ENCODE measurements around a stretch of chr10.

DNA sequence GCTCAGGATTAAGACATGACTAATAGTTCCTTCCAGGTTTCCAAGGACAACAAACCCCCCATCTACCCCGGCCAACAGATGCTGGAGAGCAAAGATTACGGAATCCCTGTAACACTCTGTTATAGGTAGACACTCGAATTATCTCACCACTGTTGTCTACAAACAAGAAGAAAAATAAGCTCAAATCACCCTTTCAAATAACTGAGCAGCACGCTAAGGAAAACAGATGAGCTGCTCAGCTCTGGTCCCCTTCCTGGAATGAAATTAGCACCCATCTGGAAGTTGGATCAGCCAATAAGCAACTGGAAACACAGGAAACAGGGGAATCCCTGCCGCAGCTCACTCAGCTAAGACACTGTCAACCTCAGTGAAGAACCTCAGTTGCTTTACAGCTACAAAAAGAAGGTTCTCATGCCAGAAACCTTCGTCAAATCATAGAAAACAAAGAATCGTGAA, 56.9 kb upstream of the SVIL start:
- PRO-cap, result no peak
- RAMPAGE, long total RNA, 2 experiments, result no peak in any of the 2 experiments

GRCh38 chr10:29794811-29795154, 160.0 kb upstream of the SVIL start:
- PRO-cap, result no peak
- RAMPAGE, long total RNA, 2 experiments, result no peak in any of the 2 experiments

DNA sequence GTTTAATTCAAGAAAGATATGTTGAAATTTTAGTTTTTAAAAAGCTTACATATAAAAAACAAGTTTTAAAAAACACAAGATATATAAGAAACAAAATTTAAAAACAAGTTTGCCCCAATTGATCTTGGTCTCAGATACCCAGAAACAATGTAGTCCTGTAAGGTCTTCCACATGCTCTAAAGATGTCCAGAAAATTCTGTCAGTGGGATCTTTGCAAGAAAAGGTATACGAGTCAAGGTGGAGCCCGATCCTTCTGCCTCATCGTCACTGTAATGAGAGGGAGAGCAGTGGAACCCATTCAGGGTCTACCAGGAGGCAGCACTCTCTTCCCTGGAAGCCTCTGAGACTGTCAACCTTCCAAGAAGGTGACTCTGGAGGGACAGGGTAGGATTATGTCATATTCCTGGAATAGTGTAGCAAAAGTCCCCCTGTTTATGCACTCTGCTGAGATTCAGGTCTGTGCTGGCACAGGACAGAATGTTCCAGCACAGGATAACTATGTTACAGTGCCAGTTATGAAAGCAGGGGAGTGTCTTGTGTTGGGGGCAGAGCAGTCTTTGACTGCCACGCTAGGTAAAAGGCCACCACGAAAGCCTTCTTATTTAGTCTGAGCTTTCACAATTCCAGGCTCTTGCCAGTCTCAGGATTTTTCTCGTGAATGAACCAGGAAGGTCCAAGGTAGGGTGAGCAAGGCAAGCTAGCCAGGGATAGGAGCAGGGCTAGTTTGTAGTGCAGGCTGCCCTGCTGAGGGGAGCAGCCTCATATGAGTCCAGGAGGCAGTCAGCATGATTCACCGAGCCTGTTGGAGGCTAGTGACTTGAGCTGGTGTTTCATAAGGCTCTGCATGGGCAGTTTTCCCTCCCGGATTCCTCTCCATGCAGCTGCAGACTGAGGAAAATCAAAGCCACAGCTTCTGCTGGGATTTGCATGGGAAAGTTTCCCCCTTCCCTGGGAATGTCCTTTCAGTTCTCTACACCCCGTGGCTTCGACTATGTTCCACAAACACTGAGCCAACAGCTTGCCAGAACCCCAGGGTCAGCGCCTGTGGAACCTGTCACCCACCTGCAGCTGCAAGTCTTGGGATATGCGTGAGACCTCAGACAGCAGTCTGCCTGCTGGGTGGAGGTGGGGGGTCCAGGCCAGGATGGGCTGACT, 112.5 kb downstream of the JCAD start:
- PRO-cap, result bidirectional peak, plus-strand start at position 560 of the sequence, minus-strand start at position 337 of the sequence; bidirectional peak, plus-strand start at position 779 of the sequence, minus-strand start at position 787 of the sequence
- RAMPAGE, long total RNA, 2 experiments, result start-site peak on the plus strand in 2 of 2 experiments, centred at positions 1,036 to 1,057 of the sequence, 6 to 12 reads per replicate

DNA sequence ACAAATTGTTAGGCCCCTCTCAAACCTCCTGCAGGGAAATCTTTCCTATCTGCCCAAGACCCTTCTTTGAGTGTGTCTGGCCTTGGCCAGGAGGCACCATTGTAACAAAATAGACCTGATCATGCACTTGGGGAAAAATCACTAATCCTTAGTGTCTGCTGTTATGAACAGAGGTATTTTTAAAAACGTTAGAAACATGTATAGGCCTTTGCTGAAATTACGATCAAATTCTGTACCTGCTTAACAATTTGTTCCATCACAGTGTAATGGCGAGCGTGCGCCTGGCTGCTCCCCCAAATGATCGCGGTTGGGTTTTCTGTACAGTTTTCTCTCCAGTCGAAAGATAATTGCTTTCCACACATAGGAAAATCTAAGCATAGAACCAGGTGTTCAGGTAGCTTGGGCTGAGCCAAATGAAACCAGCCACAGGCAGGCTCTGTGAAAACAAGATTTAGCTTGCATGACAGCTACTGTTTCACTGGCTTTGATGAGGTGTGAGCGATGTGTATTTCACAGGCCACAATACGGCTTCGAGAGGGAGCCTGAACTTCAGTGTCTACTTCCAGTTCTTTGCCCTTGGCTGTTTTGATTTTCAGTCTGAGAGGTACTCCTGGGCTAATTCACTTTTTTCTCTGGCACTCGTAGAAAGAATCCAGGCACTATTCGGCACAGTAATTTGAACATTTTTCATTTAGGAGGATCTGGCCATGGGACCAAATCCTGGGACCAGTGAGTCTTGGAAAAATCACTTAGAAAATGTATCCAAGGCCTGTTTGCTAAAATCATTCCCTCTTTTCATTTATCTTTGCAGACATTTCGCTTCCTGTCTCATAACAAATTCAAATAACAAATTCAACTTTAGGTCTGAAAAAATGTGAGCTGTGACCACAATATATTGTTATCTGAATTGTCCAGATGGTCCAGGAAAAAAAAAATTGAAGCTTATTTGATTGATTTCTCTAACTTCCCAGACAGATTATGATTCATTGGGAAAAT, 110.5 kb downstream of the JCAD start:
- PRO-cap, result bidirectional peak, plus-strand start at position 478 of the sequence, minus-strand start at position 299 of the sequence
- RAMPAGE, long total RNA, 2 experiments, result no peak in any of the 2 experiments

DNA sequence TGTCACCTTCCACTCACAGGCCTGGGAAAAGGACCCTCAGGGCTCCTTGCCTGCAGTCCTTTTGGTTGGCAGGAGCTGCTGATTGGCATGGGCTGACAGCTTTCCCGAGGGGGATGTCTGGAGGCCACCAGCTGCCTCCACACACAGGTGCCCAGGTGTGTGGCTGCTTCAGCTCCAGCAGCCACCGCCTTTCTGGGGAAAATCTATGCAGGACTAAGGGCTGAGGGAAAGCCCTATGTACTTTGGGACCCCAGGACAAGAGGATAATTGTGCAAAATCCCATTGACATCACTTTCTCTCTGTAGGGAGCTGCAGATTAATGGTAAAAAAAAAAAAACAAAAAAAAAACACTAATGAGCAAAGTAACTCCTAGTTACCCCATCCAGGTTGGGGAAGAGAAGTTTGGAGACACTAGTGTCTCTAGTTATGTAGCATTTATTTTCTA, 59.1 kb downstream of the JCAD start:
- PRO-cap, result no peak
- RAMPAGE, long total RNA, 2 experiments, result no peak in any of the 2 experiments

DNA sequence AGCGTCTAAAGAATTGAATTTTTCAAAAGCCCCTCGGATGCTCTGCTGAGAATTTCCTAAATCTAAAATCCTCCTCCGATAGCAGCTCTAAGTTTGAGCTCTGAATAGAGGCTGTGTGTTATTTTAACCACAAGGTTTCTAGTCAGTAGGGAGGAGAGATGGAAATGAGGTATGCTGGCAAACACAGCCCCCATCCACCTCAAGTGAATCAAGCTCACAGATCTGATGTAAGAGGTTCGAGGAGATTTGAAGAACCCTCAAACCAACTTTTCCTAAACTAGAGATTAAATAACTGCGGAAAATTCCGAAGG, 56.0 kb upstream of the JCAD start:
- PRO-cap, result no peak
- RAMPAGE, long total RNA, 2 experiments, result no peak in any of the 2 experiments

- PRO-cap, result no peak
- RAMPAGE, long total RNA, 2 experiments, result no peak in any of the 2 experiments
Measured at GRCh38 chr10:30151977-30152591, 92.7 kb upstream of the JCAD start.

GRCh38 chr10:30432638-30433739, 995 bp upstream of the MAP3K8 start:
- PRO-cap, result bidirectional peak, plus-strand start at chr10:30433345, minus-strand start at chr10:30433055; bidirectional peak, plus-strand start at chr10:30433435, minus-strand start at chr10:30433434; bidirectional peak, plus-strand start at chr10:30433541, minus-strand start at chr10:30433589
- RAMPAGE, long total RNA, 2 experiments, result no peak in any of the 2 experiments

GRCh38 chr10:30438414-30438815, 4.4 kb downstream of the MAP3K8 start:
- PRO-cap, result no peak
- RAMPAGE, long total RNA, 2 experiments, result no peak in any of the 2 experiments

GRCh38 chr10:30445287-30445640, 11.3 kb downstream of the MAP3K8 start:
- PRO-cap, result no peak
- RAMPAGE, long total RNA, 2 experiments, result no peak in any of the 2 experiments

GRCh38 chr10:30527509-30528081, 93.6 kb downstream of the MAP3K8 start:
- PRO-cap, result no peak
- RAMPAGE, long total RNA, 2 experiments, result no peak in any of the 2 experiments

DNA sequence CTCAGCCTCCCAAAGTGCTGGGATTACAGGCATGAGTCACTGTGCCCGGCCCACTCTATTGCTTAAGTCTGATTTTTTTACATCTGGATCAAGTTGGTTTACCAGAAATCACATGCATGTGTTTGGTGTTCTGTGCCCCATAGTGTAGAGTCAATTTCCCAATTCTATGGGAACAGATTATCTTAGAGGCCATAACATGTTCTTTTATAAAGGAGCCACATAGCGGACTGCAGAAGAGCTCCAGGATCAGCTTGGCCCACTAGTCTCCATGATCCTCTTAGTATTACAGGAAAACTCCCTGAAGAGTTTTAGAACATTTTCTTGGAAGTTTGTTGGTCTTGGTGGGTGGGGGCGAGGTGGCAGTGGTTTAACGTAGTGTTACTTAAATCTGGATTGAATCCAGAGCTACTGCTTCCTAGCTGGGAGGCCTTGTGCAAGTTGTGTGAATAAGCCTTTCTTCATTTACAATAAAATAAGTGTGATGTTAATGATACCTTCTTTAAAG, 96.8 kb downstream of the LYZL2 start:
- PRO-cap, result no peak
- RAMPAGE, long total RNA, 2 experiments, result no peak in any of the 2 experiments

GRCh38 chr10:30611824-30612374, 17.7 kb downstream of the LYZL2 start:
- PRO-cap, result no peak
- RAMPAGE, long total RNA, 2 experiments, result no peak in any of the 2 experiments

- PRO-cap, result no peak
- RAMPAGE, long total RNA, 2 experiments, result no peak in any of the 2 experiments
Measured at GRCh38 chr10:30700255-30700822, 70.8 kb upstream of the LYZL2 start.

DNA sequence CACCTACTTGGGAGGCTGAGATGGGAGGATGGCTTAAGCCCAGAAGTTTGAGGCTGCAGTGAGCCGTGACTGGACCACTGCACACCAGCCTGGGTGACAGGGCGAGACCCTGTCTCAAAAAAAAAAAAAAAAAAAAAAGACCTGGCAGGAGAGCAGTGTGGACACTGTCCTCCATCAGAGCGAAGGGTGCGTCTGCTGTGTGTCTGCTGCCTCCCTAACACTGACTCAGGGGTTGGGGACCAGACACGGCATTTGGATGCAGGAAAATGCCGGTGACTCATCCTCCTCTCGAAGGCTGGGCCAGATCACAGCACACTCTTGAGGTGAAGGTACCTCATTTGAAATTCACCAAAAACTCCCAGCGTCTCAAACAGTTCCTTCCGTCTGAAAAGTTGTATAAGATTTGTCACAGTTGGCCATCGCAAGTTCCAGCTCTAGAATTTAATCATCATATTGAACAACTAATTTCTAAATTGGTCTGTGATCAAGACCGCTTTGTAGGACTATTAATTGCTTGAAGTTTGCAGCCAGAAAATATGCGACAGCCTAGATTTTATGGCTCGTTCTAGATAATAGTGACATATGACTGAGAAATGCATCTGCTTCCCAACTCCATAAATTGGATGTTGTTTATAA, 118.1 kb upstream of the LYZL2 start:
- PRO-cap, result no peak
- RAMPAGE, long total RNA, 2 experiments, result no peak in any of the 2 experiments

DNA sequence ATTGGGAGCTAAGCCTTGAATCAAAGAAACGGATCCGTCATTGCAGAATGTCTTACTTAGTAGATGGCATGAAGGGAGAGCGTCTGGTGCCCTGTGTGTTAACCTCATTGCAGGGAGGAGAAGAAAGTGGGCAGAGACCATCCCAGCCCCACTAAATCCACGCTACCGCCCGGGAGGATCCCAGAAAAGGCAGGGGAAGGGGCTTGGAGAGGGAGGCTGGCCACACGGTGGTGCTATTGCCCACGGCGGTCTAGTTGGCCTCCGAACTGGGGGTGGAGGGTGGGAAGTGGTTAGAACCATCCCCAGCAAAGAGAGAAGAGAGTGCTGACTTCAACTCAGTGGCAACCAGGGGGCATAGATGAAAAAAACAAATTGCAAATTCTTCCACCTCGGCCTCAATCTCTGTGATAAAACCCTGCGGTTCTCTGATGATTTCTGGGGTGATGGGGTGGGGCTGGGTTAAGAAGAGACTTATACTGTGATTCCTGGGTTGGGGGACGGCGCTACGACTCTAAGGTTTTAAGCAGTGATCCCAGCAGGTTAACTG, 154.3 kb upstream of the LYZL2 start:
- PRO-cap, result no peak
- RAMPAGE, long total RNA, 2 experiments, result no peak in any of the 2 experiments

GRCh38 chr10:30919874-30920922, 111.5 kb downstream of the ZNF438 start:
- PRO-cap, result no peak
- RAMPAGE, long total RNA, 2 experiments, result no peak in any of the 2 experiments

- PRO-cap, result bidirectional peak, plus-strand start at chr10:31133878, minus-strand start at chr10:31133767
- RAMPAGE, long total RNA, 2 experiments, result no peak in any of the 2 experiments
Measured at GRCh38 chr10:31133542-31134021, 101.9 kb upstream of the ZNF438 start.

DNA sequence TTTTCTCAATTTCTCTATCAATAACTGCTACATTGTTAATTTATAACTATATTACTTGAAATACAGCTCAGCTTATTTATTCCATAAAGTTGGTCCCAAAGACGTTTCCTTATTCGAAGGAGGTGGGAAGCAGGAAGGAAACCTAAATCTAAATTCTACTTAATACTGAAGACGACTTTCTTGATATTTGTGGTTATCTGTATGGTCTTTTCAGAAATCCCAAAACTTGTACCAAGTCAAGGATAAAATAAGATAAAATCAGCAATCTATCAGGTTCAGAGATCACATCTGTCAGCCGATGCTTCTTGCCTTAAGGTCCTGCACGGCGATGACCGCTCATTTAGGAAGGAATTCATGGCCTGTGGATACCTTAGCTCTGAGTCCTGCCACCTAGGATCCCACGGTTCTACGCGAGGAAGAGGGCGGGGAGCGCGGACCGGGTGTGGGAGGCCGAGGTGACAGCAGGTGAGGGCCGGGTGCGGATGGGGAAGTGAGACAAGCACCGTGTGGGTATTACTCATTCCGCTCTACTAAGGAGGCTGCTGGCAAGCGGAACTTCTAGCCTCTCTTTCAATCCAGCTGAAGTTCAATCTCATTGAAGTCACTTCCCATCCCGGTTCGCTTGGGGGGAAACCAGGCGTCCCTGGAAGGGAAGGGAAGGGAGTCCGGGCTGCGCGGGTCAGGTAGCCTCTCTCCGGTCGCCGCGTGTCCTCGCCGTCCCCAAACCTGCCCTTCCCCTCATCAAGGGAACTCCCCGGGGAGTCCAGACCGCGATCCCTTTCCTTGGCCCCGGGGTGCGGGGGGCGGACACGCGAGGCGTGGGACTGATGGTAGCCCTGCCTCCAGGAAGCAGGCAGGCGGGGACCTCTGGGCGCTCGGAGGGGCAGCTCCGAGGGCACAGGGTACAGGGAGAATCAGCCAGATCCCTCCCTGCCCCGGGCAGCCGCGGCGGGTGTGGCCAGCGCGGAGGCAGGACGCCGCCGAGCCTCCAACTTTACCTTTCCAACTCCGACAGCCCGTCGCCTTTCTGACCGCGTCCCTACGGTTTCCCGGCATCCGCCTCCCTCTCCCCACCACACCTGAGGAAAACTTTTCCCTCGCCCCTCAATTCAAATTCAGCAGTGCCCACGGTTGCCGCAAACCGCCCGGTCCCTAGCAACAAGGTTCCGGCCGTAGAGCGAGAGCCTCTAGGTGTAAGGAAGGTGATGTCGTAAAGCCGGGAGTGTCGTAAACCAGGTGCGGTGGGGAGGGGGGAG, 690 bp upstream of the ZEB1 start:
- PRO-cap, result bidirectional peak, plus-strand start at position 520 of the sequence, minus-strand start at position 492 of the sequence; bidirectional peak, plus-strand start at position 921 of the sequence, minus-strand start at position 940 of the sequence; bidirectional peak, plus-strand start outside the sequence, minus-strand start at position 1,081 of the sequence
- RAMPAGE, long total RNA, 2 experiments, result start-site peak on the minus strand in 1 of 2 experiments, centred at position 1,154 of the sequence, 18 reads per replicate

GRCh38 chr10:31321129-31322244, 2.5 kb downstream of the ZEB1 start:
- PRO-cap, result no peak
- RAMPAGE, long total RNA, 2 experiments, result no peak in any of the 2 experiments

Measured in body of pancreas (tissue), 2 donors.